Glomerular endothelial cell (primary cell): Measurements from ENCODE around the gene MCC.

DNA sequence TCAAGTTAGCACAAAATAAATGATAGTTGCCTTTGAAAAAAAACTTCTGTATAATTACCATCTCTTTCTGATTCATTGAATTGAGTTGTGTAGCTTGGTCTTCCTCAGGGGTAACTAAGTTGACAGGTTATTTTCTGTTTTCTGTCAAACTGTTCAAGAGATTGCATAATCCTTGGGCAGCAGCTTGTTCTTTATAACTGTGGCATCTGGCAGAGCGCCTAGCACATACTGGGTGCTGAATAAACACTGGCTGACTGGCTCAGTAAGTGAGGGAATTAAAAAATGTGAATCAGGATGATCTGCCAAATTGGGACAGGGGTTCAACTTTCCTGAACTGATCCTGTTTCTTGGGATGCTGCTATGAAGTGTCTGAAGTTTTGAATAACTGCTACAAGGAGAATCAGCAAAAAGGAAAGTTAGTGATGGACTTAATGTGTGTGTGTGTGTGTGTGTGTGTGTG lies 310.4 kb downstream of the MAN2A1 start:
- RAMPAGE, long total RNA = no peak

DNA sequence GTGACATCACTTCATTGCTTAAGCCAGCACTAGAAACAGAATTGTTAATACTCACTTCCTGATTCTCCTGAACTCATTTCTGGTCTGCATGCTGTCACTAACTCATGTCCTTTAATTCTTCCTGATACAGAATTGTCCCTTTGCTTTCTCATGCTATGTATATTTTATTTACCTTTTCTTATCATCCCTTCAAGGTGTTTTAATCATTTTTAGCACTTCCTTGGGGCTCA lies 77.5 kb downstream of the SLC25A46 start:
- RAMPAGE, long total RNA = no peak

- RAMPAGE, long total RNA = no peak
Observed at GRCh38 chr5:111103755-111105168, 12.1 kb downstream of the WDR36 start.

DNA sequence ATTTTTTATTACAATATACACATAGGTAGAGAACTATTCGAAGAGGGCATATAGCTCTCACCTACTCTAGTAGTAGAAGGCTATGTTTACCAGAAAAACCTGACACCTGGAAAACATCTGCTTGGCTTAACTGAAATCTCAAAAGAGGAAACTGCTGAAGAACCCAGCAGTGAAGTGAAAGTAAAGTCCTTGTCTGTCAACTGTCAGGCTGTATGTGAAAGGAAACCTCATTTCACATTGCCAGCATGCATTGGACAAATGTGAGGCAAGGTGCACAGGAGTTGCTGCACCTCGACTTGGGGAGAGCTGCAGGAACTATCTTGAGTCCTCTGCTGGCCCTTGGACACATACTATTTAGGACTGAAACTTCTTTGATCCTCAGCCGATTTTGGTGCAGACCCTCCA lies 53.4 kb downstream of the NREP start:
- RAMPAGE, long total RNA = no peak

DNA sequence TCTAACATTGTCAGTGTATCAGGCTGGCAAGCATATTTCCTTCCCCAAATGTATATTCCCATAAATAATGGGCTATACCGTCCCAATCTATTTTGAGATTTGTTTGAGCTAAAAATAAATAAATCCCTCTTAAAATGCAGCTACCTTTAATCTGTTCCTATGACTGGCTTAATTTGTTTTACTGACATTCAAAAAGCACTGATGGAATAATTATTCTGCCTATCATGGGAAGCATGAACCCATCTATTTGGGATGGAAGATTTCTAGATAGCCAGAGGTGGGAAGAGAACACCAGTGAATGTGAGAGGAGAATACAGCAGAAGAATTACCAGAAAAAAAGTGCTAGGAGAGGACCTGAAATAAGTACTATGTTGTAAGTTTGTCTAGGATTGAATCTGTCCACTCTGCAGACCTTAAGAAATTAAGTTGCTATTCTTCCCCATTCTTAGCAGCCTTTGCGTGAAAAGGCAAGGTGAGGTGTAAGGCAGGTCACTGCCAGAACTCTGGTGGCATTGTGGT lies 253.3 kb downstream of the EPB41L4A start:
- RAMPAGE, long total RNA = no peak

GRCh38 chr5:112347692-112348343 lies 71.3 kb downstream of the EPB41L4A start:
- RAMPAGE, long total RNA = no peak

GRCh38 chr5:112368464-112369667 lies 50.2 kb downstream of the EPB41L4A start:
- RAMPAGE, long total RNA = no peak

GRCh38 chr5:112404741-112405578 lies 14.1 kb downstream of the EPB41L4A start:
- RAMPAGE, long total RNA = no peak

GRCh38 chr5:112921470-112921901 lies 541 bp downstream of the REEP5 start:
- RAMPAGE, long total RNA = no peak

DNA sequence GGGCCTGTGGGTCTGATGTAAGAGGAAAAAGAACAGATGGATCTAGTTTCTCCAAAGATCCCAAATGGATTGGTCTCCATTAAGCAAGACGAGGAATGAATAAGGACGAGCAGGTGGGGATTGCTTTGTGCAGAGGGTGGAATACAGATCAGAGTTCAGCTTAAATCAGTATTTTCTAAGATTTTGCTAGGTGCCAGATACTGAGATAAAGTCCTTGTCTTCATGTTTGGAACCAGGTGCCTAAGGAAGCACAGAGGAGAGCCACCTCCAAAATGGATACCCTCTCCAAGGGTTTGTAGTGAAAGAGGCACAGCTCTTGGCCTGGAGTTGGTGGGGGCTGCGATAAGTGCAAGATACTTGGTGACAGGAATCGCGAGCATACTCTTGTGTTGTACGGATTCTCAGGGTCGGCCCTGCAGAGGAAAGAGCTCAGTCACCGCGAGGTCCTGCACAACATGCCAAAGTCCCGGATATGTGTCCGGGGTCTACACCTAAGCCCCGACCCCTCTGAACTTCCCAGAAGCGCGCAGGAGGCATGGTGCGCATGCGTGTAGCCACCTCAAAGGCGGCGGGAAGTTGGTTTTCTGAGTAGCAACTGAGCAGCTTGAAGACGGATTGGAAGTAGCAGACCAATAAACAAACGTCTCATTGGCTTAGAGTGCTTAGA lies 477 bp upstream of the DCP2 start:
- RAMPAGE, long total RNA = no peak

- RAMPAGE, long total RNA = no peak
Observed at GRCh38 chr5:113103909-113104503, 127.4 kb downstream of the DCP2 start.

- RAMPAGE, long total RNA = no peak
Observed at GRCh38 chr5:113218196-113218507, 216.6 kb downstream of the TSSK1B start.

DNA sequence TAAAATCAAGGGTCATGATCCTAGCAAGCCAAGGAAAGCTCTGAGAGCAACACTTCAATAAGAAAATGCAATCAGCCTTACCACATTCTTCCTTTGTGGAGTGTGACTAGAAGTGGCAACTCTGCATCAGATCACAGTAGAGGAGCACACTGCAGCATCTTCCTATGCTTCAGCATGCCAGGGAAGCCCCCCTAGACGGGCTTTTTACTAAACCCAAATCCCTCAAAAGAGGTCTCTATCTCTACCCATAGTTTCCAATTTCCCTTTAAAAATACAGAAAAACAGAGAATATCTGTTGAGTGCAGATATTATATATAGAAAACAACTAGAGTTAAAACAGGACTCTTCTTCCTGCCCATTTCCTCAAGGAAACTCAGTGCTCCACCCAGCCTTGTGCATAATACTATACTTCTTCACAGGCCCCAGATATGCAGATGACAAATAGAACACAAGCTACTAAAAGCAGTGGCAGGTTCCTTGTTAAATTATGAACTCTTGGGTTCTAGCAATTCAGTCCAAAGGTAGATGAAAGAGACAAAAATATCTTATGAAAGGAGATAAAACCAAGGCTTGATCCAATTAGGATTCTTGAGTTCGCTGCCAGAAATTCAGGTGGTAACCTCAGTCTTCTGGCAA lies 200.3 kb downstream of the TSSK1B start:
- RAMPAGE, long total RNA = no peak

- RAMPAGE, long total RNA = no peak
Observed at GRCh38 chr5:113250127-113251028, 184.4 kb downstream of the TSSK1B start.

GRCh38 chr5:113329918-113330508 lies 104.8 kb downstream of the TSSK1B start:
- RAMPAGE, long total RNA = no peak

GRCh38 chr5:113487754-113488996 lies at the start of gene MCC:
TSS of gene MCC (minus strand) at chr5:113488453.
- RAMPAGE, long total RNA = no peak

- RAMPAGE, long total RNA = no peak
Observed at GRCh38 chr5:113691084-113691366, 177.5 kb downstream of the YTHDC2 start.

DNA sequence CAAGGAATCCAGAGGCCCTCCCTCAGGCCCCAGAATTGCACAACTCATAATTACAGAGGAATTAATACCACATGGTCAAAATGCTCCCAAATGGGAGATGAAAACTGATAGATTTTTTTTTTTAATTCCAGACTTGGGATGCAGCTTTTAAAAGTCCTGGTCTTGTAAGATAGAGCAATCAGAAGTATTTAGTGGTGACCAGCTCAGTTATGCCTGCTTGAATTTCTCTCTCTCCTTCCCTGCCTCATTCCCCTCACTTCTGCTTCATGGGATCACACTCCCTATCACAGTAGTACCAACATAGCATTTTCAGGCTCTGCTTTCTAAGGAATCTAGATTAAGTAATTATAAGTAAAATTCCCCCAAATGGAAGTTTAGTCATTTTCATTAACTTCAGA lies 96.3 kb upstream of the CCDC112 start:
- RAMPAGE, long total RNA = no peak

DNA sequence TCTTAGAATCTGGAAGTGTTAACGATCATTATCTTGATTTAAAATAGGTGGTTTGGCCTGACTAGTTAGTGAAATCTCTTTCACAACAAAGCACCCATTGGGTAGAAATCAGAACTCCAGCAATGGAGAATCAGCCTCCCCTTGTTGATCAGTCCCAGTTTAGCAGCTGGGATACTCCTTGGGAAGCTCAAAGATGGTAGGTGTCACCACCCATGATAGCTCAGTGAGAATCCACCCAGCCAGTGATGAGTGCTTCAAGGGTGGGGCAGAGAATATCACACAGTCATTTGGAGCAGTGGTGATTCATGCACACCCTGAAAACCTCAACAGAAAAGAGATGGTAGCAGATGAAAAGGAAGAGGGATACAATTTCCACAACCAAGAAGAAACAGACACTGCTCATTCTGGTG lies 83.1 kb downstream of the FEM1C start:
- RAMPAGE, long total RNA = no peak

DNA sequence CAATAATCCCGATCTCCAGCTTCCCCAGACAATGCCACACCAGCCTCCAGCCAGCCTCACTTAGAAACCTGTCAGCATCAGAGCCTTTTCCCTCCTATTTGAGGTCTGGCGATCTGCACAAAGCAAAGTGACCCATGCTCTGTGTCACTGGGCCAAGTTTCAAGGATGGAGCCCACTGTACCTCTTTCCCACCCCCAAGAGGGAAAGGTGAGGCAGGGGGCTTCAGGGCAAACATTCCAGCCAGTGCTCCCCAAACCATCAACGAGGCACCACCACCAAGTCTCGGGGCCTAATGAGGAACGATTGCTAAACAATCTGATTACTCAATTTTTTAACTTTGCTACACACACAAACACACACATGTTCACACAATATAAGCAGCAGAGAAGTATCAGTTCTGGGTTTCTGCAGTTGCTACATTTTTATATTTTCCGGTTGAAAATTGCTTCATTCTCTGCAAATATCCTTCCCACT lies 60.3 kb downstream of the FEM1C start:
- RAMPAGE, long total RNA = no peak